Mammary epithelial cell (primary cell): Measurements from ENCODE around the genes DSPP, SPP1, HERC6 and FAM13A.

- CAGE, long polyA plus RNA = no peak
- RRBS = no CpG with 5 or more reads among the region's 5 CpGs
Observed at GRCh38 chr4:87608277-87608753, at the start of gene DSPP. Gene DSPP (plus strand): TSS chr4:87608529.

GRCh38 chr4:87835416-87835675, 2.6 kb downstream of the MEPE start:
- CAGE, long polyA plus RNA = no peak
- RRBS = no CpG with 5 or more reads among the region's 1 CpG

GRCh38 chr4:87975337-87975998, at the start of gene SPP1:
Gene SPP1 (plus strand): TSS chr4:87975714.
- CAGE, long polyA plus RNA = start-site peak on the plus strand at chr4:87975694-87975711, 92 reads
- RRBS = no CpG with 5 or more reads among the region's 9 CpGs

DNA sequence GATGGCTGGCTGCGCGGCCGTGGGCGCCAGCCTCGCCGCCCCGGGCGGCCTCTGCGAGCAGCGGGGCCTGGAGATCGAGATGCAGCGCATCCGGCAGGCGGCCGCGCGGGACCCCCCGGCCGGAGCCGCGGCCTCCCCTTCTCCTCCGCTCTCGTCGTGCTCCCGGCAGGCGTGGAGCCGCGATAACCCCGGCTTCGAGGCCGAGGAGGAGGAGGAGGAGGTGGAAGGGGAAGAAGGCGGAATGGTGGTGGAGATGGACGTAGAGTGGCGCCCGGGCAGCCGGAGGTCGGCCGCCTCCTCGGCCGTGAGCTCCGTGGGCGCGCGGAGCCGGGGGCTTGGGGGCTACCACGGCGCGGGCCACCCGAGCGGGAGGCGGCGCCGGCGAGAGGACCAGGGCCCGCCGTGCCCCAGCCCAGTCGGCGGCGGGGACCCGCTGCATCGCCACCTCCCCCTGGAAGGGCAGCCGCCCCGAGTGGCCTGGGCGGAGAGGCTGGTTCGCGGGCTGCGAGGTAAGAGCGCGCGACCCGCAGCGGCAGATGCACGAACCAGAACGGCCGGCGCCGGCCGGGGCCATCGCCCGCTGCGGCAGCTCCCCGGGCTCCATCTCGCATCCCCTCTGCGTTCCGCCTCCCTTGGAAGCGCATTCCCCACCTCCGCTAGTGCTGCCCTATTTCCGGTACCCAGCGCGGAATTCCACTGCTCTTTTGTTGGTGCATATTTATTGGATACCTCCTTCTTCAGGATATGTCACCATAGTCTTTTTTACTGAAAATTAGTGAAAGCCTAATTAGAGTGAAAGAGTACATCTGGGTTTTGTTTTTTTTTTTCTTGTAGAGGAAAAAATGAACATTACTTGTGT, 614 bp downstream of the PKD2 start:
- CAGE, long polyA plus RNA = no peak
- RRBS = 2% methylated on average over 50 of the region's 90 CpGs

DNA sequence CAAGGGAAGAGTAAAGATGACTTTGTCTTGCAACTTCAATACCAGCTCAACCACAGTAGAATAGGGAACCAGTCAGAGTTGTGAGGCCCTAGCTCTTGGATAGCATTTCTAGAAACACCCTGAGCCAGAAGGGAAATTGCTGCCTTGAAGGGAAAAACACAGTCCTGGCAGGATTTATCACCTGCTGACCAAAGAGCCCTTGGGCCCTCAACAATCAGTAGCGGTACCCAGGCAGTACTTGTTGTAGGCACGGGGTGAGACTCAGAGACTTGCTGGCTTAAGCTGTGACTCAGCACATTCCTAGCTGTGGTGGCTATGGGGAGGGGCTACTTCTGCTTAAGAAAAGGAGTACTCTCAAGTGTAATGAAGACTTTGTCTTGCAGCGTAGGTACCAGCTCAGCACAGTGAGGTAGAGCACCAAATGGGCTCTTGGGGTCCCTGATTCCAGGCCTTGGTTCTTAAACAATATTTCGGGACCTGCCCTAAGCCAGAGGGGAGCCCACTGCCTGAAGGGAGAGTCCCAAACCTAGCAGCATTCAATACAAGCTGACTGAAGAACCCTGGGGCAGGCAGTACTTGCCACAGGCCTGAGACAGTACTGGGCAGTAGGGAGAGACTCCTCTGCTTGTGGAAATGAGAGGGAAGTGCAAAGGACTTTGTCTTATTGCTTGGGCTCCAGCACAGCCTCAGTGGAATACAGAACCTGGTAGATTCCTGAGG, 19.9 kb upstream of the ABCG2 start:
- CAGE, long polyA plus RNA = no peak
- RRBS = no CpG with 5 or more reads among the region's 4 CpGs

DNA sequence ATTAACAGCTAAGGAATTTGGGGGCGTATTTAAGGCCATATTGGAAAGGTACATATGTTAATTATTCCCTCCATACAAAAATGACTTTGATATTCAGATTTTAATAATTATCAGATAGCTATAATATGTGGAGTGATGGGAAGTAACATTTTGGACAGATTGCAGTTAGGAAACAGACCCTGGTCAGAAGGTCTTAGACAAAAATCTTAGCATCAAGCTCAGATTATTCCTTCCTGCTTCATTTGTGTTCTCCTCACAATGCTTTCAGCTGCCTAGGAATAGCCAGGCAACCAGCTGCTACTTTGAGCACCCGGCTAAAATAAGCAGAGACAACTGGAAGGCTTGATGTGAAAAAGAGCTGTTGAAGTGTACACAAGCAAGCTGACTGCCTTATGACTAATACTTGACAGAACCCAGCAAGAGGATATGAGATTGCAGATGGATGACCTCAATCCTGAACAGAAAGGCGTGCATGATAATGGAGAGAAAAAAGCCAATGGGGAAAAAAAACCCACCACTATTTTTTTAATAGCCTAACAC, 37.5 kb upstream of the HERC6 start:
- CAGE, long polyA plus RNA = no peak
- RRBS = no CpG with 5 or more reads among the region's 3 CpGs

- CAGE, long polyA plus RNA = no peak
- RRBS = no CpG with 5 or more reads among the region's 3 CpGs
Observed at GRCh38 chr4:88341575-88341892, 37.1 kb upstream of the HERC6 start.

DNA sequence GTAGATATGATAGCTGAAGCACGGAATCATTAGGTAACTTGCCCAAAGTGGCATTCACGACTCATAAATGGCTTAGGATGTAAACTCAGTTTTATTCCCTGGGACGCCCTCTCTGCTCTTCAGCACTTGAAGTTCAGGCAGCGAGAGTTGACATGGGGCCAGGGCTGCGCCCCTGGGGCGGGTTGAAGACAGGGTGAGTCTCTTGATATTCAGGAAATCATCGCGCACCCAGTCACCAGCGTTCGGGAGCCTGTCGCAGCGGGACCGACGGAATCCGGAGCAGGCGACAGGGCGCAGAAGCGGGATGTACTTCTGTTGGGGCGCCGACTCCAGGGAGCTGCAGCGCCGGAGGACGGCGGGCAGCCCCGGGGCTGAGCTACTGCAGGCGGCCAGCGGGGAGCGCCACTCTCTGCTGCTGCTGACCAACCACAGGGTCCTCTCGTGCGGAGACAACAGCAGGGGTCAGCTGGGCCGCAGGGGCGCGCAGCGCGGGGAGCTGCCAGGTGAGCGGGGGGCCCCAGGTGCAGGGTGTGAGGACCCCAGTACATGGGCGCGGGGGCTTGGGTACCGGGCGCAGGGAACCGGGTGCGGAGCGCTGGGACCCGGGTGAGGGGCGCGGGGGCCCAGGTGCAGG, at the start of gene HERC6:
TSS of gene HERC6 (plus strand) at position 235 of the 634 bp plus-strand sequence.
- CAGE, long polyA plus RNA = no peak
- RRBS = 2% methylated on average over 8 of the region's 46 CpGs

- CAGE, long polyA plus RNA = no peak
- RRBS = 10% methylated on average over 42 of the region's 80 CpGs
Observed at GRCh38 chr4:88457286-88458192, 620 bp downstream of the HERC5 start.

GRCh38 chr4:88735422-88735977, 37.9 kb upstream of the NAP1L5 start:
- CAGE, long polyA plus RNA = no peak
- RRBS = no CpG with 5 or more reads among the region's 1 CpG

- CAGE, long polyA plus RNA = no peak
- RRBS = no CpG with 5 or more reads among the region's 6 CpGs
Observed at GRCh38 chr4:88757719-88758191, 60.1 kb upstream of the NAP1L5 start.

GRCh38 chr4:88758271-88758623, 60.6 kb upstream of the NAP1L5 start:
- CAGE, long polyA plus RNA = no peak
- RRBS = 83% methylated on average over 1 of the region's 8 CpGs

DNA sequence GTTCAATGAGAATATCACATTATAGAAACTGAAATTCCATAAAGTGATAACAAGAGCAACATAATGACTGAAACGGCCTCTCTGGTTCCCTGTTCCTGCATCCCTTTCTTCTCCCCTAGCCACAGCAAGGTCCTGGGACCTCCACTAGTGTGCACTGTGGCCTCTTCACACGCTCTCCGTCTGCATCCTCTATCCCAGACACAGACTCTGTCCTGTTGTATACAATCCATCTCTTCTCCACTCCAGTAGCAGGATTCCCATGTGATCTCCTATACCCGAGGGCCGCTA, 104.9 kb upstream of the NAP1L5 start:
- CAGE, long polyA plus RNA = no peak
- RRBS = no CpG with 5 or more reads among the region's 5 CpGs

- CAGE, long polyA plus RNA = no peak
- RRBS = no CpG with 5 or more reads among the region's 1 CpG
Observed at GRCh38 chr4:88835063-88835515, 137.5 kb upstream of the NAP1L5 start.

DNA sequence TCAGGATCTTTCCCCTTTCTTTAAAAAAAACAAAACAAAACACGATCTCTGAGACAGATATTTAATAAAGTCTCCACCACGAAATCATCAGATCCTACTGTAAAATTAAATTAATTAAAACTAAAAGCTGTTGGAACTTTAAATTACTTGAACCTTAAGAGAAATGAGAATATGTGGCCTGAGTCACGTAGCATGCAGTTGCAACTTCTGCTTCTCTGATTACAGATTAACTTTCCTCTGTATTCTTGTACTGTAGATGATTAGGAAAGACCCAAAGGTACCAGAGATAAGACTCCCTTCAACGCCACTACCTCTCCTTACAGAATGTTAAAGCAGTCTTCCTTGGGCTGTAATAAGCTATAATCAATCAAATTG, 47.9 kb downstream of the FAM13A start:
- CAGE, long polyA plus RNA = no peak
- RRBS = no CpG with 5 or more reads among the region's 4 CpGs

GRCh38 chr4:89056678-89057585, at the start of gene FAM13A:
Gene FAM13A (minus strand): TSS chr4:89057185.
- CAGE, long polyA plus RNA = no peak
- RRBS = no CpG with 5 or more reads among the region's 12 CpGs

GRCh38 chr4:89117150-89117438, 5.8 kb downstream of the TIGD2 start:
- CAGE, long polyA plus RNA = no peak
- RRBS = no CpG with 5 or more reads among the region's 2 CpGs

DNA sequence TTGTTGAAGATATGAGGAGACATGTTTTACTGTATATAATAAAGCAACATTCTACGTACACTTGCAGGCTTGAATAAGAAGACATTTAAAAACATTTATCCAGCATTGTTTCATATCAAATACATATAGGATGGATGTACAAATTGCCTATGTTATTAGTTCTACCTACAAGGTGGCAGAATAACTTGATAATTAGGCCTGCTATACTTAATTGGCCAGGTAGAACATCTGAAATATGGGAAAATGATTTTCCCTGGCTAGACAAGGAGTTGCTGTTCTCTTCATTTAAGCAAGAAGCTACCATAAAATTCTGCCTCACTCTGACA, 49.7 kb downstream of the TIGD2 start:
- CAGE, long polyA plus RNA = no peak
- RRBS = no CpG with 5 or more reads among the region's 1 CpG

DNA sequence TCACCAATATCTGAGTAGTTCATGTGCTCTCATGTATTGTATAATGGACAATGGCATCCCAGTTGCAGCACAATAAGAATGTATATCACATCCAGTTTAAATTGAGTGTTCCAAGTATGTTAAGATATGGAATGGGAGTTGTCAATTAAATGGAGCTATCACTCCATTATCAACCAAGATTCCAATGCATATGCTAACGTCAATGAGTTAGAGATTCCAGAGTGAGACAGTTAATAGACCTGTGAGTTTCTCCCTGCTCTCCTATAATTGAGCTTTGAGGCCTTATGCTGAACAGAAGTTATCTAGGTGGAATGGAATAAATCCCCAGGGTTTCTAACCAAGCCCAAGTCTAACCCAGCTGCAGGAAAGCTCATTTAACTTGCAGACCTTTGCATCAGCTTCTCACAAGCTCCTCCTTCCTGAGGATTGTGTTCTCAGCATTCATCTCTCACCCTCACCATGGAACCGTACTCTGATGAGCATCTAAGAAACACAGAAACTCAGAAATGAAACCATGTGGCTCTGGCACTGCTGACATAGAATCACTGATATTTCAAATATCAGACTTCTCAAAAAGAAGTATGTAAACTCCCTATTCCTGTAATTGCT, 84.9 kb downstream of the TIGD2 start:
- CAGE, long polyA plus RNA = no peak
- RRBS = no CpG with 5 or more reads among the region's 2 CpGs

- CAGE, long polyA plus RNA = no peak
- RRBS = no CpG with 5 or more reads among the region's 14 CpGs
Observed at GRCh38 chr4:89247864-89248440, 59.6 kb downstream of the GPRIN3 start.